Neuron (in vitro differentiated cells): ENCODE measurements around a stretch of chr14.

DNA sequence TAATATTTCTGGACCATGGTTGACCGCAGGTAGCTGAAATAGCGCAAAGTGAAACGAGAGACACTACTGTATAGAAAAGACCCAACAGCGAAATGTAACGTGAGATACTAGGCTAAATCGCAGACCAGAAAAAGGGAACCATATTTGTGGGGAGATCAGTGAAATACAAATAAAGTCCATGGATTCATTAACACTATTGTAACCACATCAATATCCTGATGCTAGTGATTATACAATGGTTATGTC is 381.5 kb downstream of the GALC start:
- PRO-cap: no peak

- PRO-cap: no peak
Observed at GRCh38 chr14:88006074-88007014, 1.4 kb downstream of the GPR65 start.

DNA sequence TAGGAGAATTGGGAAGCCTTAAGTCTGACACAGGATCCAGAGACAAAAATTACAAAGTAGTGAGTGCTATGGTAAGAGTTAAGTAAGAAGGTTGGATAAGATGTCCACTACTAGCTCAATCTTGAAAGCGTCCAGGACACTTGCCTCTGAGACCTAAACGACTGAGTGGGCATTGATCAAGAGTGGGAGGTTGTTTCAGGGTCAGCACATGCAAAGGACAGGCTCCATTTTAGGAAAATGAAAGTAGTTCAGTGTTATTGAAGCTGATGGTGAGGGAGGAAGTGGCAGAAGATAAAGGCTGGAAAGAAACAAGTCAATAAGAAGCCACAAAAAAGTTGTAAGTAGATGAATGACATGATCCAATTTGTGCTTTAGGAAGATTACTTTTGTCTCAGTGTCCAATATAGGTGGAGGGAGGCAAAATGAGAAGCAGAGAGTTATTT is 21.9 kb downstream of the GPR65 start:
- PRO-cap: no peak

- PRO-cap: no peak
Observed at GRCh38 chr14:88322973-88323160, 202 bp downstream of the KCNK10 start.

- PRO-cap: no peak
Observed at GRCh38 chr14:88833743-88834730, 9.6 kb downstream of the TTC8 start.

DNA sequence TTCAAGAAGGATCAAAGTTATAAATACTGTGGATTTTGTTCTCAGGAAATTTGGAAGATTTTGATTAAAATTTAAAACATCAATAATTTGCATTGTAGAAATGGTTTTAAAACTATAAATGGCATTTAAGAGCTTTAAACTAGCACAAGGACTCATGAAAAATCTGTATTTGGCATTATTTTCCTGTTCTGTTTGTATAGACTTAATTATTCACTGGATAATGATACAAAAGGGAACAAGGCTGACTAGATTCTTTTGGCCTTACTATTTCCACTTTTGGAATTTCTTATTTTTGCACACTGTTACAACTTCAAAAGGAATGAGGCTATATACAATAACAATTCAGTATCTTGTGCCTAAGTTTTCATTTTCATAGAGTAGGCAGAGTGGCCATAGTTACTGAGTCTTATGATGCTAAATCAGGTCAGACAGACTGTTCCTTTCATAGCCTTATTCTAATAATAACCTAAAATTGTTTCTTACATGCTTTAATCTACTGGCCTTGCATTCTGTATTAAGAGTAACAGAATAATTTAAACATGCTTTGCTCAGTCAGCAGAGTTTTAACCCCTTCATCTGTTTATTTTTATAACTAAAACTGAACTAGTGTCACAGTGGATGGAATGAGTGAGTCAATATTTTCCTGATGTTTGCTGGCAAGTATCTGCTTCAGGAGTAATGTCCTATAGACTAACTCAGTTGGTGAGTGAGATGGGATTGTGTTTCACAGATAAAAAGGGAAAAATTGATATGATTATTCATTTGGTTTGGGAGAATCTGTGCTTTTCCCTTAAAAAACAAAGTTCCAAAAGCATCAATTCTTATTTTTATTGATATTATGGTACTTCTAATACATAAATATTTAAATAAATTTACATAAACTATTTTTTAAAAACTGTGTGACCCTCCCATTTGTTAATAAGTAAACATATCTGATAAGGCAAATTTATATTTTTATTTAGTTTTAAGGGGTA is 10.6 kb downstream of the TTC8 start:
- PRO-cap: no peak

GRCh38 chr14:89214041-89214855 is 202.8 kb downstream of the FOXN3 start:
- PRO-cap: no peak

- PRO-cap: no peak
Observed at GRCh38 chr14:89255760-89256556, 161.1 kb downstream of the FOXN3 start.

DNA sequence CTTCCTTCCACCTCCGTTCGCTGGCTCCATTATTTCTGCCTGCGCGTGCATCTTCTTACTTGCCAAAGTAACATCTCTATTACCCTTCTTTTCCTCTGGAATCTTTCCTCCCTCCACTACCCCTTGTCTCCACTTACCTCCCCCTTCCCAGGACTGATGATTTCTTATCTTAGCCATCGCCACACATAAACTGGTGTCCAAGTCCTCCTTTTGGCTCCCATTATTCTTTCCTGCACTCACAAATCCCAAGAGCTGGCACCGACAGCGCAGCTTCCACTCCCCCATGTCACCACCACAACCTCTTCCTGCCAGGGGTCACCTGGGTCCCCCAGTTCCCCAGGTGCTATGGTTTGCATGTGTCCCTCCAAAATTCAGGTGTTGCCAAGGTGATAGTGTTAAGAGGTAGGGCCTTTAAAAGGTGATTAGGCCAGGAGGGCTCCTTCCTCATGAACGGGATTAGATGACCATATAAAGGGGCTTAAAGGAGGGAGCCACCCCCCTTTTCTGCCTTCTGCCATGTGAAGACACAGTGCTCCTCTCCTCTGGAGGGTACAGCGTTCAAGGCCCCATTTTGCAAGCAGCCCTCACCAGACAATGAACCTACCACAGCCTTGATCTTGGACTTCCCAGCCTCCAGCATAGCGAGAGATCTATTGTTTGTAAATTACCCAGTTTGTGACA is 124.8 kb downstream of the FOXN3 start:
- PRO-cap: no peak

- PRO-cap: no peak
Observed at GRCh38 chr14:89292776-89293225, 124.2 kb downstream of the FOXN3 start.

- PRO-cap: no peak
Observed at GRCh38 chr14:89348853-89349968, 67.8 kb downstream of the FOXN3 start.

- PRO-cap: no peak
Observed at GRCh38 chr14:89383509-89384550, 33.2 kb downstream of the FOXN3 start.

GRCh38 chr14:89427434-89427841 is 10.4 kb upstream of the FOXN3 start:
- PRO-cap: no peak

GRCh38 chr14:89493649-89494527 is 76.9 kb upstream of the FOXN3 start:
- PRO-cap: no peak

DNA sequence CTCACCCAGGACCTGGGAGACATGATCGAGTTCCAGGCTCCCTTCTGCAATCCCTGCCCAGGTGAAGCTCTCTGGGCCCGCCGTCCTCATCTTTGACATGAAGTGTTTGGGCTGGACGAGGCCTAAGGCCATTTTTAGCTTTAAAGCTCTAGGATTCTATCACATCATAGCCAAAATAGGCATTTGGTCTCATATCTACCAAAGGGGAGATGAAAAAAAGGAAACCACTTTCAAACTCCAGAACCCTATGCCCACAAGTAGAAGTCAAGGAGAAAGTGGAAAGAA is 148.4 kb upstream of the FOXN3 start:
- PRO-cap: no peak

DNA sequence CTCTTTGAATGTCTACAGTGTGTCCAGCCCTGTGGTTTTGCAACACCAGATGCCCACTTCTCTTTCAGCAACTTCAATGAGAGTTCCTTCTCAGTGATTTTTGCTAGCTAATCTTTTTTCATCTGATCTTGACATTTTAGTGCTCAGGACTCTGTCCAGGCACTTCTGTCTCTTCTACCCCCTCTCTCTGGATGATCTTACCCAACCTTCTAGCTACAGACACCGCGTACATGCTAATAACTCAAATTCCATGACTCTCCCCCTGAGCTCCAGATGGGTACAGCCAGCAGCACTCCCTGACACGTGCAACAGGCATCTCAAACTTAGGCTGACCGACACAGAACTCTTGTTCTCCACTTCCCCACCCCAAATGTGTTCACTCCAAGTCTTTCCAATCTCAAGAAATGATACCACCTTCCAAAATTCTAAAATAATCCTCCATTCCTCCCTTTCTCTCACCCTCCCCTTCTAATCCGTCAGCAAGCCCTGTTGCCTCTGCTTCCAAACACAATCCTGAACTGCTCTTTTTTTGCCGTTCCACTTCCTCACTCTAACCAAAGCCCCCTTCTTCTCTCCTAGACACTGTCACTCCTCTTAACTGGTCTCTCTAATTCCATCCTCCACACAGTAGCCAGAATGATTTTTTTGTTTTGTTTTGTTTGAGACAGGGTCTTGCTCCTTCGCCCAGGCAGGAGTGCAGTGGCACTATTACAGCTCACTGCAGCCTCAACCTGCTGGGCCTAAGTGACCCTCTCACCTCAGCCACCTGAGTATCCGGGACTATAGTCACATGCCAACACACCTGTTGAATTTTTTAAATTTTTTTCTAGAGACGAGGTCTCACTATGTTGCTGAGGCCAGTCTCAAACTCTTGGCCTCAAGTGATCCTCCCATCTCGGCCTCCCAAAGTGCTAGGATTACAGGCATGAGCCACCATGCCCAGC is 161.4 kb upstream of the FOXN3 start:
- PRO-cap: no peak

GRCh38 chr14:89659248-89659633 is 242.2 kb upstream of the FOXN3 start:
- PRO-cap: no peak

DNA sequence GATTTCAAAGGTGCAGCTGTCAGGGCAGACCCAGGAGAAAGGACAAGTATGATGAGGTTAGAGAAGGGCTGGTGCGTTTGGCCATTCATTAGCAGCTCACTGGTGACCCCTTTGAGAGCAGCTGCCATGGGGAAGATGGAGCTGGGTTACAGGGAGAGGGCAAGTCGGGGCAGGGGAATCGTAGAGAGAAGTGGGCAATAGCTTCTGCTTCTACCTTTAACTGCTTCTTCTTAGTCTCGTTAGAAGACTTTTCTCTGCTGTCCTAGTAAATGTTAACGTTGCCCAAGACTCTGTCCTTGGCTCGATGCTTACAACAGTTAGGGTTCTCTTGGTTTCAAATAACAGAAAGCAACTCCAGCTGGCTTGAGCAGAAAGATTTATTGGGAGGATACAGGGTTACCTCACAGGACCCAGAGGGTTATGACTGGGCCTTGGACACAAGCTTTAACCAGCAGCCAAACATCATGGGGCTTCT is 161.6 kb downstream of the EFCAB11 start:
- PRO-cap: no peak

DNA sequence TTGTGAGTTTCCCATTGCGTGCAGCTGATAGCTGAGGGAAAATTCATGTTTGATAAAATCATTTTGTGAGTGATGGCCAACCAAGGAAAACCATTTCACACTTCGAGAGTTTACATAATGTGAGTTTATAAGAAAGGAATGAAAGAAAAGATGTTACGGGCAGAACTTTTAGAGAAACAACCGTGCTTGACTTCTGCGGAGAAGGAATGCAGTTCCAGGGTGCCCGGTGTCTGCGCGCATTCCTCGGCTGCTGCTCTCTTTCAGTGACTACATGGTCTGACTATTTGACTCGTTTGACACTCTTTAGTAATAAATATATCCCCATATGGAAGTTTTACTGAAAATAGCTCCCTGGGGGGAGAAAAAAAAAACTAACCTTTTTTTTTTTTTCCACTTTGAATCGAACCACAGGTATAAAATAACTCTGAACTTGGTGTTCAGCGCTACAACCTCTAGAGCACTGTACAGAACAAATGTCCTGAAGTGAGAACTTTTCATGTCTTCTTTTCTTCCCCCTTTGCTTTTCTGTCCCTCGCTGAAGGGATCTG is 140.7 kb downstream of the EFCAB11 start:
- PRO-cap: no peak

GRCh38 chr14:90159040-90159624 is 97.2 kb upstream of the PSMC1 start:
- PRO-cap: no peak